H7 (cell line): ENCODE results near the genes CAPN5 and MYO7A.

- RAMPAGE, long total RNA, result no peak
Measured at GRCh38 chr11:76077566-76077868, 128.8 kb downstream of the WNT11 start.

DNA sequence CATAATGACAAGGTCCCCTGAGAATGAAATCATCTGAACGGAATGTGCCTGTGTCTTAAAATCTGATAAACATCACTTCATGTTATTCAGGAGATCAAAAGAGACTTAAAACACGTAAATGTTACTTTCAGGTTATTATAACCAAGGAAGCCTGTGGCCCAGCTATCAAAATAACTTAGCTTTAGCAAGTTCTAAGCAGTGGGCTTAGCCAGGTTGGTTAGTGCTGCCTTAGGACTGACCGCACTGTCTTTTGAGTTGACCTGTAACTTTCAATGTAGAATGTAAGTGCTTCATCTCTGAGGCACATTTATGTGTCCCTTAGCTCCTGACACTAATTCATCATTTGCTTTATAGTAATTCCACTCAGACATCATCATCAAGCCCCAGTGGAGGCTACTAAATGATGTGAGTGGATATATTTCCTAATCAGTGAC is 122.5 kb downstream of the WNT11 start:
- RAMPAGE, long total RNA, result no peak

DNA sequence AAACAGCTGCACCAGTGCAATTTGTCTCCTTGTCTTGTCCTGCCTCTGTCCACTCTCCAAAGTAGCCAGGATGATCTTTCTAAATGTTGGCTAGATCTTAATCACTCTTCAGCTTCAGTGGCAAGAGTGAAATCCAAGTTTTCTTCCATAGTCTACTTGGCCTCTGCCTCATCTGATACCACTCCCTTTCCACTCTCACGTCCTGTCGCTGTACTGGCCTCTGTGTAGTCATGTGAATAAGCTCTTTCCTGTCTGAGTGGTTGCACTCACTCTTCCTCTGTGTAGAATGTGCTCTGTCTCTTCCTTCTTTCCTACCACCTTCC is 86.6 kb downstream of the WNT11 start:
- RAMPAGE, long total RNA, result no peak

DNA sequence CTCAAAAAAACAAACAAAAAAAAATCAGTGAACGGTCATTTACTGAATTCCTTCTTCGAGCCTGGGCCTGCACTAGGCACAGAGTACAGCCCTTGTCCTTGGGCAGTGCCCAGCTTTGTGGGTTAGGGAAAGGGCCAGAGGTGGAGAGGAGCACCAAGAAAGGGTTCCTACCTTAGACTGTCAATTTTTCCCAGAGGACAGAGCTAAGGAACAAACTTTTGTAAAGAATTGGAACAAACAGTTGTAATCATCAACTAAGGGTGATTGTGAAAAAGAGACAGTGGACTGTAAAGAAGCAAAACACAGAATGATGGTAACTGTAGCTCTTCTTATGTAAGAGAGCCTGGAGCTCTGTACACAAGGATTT is 10.8 kb downstream of the GVQW3 start:
- RAMPAGE, long total RNA, result no peak

- RAMPAGE, long total RNA, result no peak
Measured at GRCh38 chr11:76592970-76593569, 77.5 kb downstream of the LRRC32 start.

GRCh38 chr11:76668353-76668969 is 2.1 kb downstream of the LRRC32 start:
- RAMPAGE, long total RNA, result no peak

GRCh38 chr11:76700102-76700838 is 29.7 kb upstream of the LRRC32 start:
- RAMPAGE, long total RNA, result no peak

DNA sequence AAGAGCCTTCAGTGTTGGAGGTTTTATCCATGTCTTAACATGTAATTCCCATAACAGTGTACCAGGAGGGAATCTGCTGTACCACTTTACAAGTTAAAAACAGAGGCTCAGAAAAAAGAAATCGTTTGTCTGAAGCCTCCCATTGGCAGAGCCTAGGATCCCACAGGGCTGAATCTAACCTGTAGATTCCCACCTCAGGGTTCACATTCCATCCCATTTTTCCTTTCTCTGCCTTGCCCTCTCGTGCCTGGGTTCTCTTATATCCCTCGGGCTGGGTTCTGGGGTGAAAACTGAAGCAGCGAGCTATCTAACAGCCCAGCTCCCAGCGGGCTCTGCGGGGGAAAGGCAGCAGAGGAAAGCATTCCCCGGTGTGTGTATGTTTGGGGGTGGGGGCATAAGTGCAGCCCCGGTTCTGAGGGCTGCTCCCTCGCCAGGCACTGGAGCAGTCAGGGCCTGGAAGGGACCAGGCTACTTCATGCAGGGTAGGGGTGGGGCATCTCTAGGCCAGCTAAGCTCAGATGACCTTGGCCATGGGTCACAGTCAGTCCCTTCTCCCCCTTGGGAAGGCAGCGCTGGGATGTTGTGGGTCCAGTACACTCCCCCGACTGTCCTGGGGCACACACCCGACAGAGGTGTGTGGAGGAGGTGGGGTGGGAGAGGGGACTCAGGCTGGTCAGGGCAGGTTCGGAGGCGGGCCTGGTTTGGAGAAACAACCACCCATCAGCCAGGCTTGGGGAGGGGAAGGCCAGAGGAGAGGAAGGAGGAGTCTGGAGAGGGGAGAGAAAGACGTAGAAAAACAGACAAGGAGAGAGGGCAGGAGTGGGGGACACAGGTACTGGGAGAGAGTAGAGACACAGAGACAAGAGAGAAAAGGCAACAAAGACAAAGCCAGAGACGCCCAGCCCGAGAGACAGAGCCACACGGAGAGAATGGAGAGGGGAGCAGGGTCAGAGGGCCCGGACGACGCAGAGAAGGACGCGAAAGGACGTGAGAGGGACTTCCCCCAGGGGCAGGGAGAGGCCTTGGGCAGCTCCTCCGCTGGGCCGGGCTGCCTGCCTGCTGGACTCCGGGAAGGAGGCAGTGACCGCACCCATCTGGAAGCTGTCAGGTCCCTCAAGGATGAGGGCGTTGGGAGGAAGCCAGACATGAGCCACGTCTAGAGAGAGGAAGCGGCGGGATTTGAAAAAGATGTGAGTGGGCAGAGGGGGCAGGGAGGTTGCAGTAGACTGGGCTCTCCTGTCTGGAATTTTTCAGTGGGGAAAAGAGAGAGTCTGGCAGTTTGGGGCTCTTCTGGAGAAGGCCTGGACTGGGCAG is 30.8 kb upstream of the TSKU start:
- RAMPAGE, long total RNA, result no peak

DNA sequence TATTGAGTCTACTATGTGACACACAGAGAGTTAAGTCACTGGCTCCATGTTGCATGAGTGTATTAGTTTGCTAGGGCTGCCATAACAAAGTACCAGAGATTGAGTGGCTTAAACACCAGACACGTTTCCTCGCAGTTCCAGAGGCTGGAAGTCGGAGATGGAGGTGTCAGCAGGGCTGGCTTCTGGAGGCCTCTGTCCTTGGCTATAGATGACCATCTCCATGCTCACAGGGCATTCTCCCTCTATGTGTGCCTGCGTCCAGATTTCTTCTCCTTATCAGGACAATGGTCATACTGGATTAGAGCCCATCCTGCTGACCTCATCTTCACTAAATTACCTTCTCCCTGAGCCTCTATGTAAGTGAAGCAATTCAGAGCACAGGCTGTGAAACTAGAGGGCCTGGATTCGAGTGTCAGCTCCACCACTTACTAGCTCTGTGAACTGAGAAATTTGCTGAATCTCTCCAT is 13.1 kb upstream of the TSKU start:
- RAMPAGE, long total RNA, result no peak

DNA sequence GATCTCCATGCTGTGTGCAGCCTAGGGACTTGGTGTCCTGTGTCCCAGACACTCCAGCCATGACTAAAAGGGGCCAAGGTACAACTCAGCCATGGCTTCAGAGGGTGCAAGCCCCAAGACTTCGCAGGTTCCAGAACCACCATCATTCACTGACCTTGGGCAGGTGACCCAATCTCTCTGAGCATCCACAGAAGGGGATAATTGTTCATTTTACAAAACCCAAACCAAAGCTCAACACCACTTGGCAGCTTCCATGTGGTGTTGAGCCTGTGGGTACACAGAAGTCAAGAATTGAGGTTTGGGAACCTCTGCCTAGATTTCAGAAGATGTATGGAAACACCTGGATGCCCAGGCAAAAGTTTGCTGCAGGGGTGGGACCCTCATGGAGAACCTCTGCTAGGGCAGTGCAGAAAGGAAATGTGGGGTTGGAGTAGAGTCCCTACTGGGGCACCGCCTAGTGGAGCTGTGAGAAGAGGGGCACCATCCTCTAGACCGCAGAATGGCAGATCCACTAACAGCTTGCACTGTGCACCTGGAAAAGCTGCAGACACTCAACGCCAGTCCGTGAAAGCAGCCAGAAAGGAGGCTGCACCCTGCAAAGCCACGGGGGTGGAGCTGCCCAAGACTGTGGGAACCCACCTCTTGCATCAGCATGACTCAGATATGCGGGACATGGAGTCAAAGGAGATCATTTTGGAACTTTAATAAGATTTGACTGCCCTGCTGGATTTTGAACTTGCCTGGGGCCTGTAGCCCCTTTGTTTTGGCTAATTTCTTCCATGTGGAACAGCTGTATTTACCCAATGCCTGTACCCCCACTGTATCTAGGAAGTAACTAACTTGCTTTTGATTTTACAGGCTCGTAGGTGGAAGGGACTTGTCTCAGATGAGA is 8.6 kb downstream of the TSKU start:
- RAMPAGE, long total RNA, result no peak

DNA sequence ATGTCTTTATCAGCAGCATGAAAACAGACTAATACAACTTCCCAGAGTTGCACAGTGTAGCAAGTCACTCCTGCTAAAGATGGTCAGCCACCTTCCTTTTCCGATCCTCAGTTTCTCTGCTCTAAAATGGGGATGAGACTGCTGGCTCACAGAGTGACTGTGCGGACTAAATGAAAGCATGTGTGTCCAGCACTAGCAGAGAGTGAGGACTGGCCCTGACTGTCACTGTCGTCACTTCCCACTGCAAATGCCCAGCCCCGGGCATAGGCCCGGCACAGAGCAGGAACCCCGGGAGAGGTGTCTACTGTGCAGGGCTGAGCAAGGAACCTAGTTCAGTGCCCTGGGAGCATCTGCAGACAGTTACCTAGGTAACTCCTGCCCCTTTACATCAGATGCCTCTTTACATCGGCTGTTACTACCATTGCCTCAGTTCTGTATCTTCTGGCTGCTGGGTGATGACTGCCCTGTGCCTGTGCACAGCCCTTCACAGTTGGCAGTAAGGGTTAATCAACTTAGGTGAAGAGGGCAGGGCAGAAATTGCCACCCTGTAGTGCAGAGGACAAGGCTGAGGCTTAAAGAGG is 9.8 kb downstream of the TSKU start:
- RAMPAGE, long total RNA, result no peak

DNA sequence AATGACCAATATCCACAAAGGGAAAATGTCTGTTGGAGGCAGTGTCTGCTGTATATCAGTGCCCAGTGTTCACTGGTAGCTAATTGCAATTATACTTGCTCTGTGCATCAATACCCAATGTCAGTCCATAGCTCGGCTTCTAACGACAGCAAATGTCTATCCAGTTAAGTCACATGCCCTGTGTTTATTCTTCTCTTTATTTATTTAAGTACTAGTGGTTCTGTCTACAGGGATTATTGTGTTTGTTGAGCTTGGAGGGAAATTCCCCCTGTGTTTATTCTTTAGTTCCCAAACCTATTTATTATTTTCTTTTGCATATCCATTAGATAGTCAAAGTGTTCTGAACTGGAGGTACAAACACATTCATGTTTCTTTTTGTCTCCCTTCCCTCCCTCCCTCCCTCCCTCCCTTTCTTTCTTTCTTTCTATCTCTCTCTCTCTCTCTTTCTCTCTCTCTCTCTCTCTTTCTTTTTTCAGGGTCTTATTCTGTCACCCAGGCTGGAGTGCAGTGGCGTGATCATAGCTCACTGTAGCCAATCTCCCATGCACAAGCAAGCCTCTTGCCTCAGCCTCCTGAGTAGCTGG is 18.7 kb downstream of the TSKU start:
- RAMPAGE, long total RNA, result no peak

- RAMPAGE, long total RNA, result no peak
Measured at GRCh38 chr11:77066159-77067173, at the start of gene CAPN5. CAPN5 (plus strand) TSS chr11:77066971.

DNA sequence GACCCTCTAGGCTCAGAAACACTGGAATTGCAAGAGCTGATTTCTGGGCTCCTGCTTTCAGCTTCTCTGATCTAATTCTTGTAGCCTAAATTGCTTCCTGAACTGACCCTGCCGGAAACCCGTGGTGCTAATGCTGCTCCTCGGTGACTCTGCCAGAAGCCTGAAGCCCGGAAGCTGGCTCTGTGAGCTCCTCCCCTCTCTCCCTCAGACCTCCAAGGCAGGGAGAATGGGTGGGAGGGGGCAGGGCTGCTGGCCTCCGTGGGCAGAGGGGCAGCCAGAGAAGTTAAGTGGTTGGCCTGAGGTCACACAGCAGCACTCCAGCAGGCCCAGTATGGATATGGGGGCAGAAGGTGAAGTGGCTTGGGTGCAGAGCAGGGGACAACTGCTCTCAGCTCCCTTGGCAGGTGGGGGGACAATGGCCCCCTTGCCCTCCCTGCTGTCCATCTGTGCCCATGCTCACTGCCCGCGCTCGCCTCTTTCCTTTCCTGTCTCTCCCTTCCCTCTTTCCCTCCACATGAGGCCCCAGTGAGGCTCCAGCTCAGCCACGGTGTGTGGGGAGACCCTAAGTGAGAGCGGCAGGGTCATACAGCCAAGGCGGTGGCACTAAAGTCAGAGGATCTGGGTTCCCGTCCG is 16.2 kb downstream of the CAPN5 start:
- RAMPAGE, long total RNA, result no peak

DNA sequence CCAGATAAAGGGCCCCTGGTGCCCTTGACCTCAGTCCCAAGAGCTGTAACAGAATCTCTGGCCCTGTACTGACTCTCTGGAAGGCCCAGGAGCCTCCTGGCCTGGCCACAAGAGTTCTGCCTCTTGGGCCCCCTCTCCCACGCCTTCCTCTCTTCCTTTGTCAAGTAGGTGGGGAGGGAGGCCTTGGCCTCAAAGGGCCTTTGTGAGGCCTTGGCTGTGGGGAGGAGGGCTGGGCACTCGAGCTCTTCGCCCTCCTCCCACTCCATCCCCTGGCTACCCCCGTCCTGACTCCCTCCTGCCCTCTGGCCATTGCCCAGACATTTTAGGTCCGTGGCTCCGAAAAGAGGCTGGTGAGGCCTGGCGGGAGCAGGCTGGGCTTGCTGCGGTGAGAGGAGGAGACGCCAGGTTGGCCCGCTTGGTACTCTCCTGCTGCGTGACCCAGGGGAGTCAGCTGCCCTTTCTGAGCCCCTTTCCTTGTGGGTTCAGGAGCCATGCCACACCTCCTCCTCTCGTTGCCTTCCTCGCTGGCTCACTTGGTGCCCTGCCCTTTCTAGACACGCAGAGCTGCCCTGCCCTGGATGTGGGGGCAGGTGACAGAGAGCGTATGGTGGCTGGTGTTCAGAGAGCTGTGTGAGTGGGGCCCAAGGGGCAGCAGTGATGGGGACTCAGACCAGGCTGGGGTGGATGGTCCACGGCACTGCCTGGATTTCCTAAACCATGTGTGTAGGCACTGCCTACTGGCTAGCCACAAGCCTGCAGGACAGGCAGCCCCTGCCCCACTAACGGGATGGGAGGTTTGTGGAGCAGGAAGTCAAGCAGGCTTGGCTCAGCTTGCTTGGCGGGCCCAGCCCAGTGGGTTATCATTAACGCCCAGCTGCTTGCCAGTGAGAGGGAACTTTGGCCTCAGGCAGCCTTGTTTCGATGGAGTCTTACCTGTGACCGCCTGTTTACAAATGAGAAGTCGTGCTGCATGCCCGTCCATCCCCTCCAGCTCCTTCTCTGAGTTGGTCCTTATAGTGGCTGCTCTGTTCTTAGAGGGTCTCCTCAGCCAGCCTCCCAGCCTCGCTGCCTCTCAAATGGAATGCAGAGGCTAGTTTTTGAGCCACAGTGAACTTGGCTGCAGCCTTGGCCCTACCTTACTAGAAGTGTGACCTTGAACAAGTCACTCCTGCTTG is 15.8 kb upstream of the OMP start:
- RAMPAGE, long total RNA, result no peak

- RAMPAGE, long total RNA, result no peak
Measured at GRCh38 chr11:77127966-77128708, at the start of gene MYO7A. MYO7A (plus strand) TSS chr11:77128246.

DNA sequence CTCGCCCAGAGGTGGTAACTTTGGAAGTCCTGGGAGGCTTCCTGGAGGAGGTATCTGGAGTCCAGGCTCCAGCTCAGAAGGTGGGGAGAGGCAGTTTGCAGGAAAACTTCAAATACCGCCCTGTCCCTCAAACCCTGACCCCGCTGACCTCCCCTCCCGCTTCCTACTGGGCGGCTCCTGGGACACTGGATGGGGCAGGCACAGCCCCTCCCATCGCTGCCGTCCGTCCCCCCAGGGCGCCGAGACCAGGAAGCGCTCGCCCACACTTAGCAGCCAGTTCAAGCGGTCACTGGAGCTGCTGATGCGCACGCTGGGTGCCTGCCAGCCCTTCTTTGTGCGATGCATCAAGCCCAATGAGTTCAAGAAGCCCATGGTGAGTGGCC is 44.5 kb downstream of the MYO7A start:
- RAMPAGE, long total RNA, result no peak

- RAMPAGE, long total RNA, result no peak
Measured at GRCh38 chr11:77211228-77211908, 83.3 kb downstream of the MYO7A start.

- RAMPAGE, long total RNA, result start-site peak on the minus strand at chr11:77473566-77473625, 438 reads; start-site peak on the minus strand at chr11:77473690-77473731, 355 reads
Measured at GRCh38 chr11:77473085-77473884, 609 bp downstream of the PAK1 start.

GRCh38 chr11:77590702-77590970 is 883 bp downstream of the AQP11 start:
- RAMPAGE, long total RNA, result no peak